ENCODE data around the genes MRPS23 and TRIM37.

GRCh38 chr17:57849917-57851013 lies at the start of gene MRPS23:
MRPS23 (minus strand) TSS chr17:57850044.
- PRO-cap = bidirectional peak, plus-strand start at chr17:57850274, minus-strand start at chr17:57850044; unidirectional peak, plus-strand start at chr17:57850494; unidirectional peak, minus-strand start at chr17:57850699

- PRO-cap = no peak
Measured at GRCh38 chr17:57855382-57855920, 5.6 kb upstream of the MRPS23 start.

DNA sequence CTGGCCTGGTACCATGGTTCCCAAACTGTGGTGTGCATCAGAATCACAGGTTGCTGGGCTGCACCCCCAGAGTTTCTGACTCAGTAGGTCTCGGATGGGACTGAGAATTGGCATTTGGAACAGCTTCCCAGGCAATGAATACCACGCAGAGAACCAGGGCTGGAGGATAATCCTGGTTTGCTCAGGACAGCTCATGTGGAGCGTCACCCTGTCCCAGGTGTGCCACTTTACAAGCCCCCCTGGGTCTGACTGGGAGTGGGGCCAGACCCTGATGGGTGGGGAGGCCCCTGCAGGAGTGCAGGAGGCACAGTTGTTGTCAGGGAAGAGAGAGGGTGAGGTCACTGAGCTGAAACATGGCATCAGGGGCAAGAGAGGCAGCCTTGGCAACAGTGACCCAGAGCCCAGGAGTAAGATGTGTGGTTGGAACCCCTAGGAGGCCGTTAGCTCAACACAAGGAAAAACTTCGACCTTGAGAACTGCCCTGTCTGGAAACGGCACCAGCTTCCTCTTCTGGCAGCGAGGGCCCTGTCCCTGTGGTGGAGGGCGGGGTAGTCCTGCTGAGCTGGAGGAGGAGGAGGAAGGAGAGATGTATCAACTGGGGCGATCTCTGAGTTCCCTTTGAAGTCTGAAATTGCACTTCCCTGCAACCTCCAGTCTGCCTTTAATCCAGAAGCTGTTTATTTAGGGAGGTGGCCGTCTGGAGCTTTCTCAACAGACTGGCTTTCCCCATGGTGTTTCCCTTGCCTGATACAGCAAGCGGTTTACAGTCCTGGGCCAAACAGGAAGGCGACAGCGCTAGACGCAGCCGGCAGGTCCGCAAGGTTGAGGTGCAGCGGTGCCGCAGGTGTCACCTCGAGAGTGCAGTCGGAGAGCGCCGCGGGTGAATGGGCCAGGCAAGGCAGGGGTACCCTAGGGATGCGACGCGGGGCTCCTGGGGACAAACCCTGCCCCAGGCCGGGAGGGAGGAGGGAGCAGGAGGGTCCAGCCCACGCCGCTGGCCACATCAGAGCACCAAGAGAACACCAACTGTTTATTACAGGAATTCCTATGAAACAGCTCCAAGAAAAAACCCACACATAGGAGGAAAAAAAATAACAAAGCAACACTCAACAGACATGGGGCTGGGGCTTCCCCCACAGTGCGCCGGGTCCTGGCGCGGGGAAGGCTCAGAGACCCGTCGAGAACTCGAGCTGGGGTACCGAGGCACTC lies 11.1 kb upstream of the MRPS23 start:
- PRO-cap = bidirectional peak, plus-strand start at position 855 of the sequence, minus-strand start at position 864 of the sequence

GRCh38 chr17:57878947-57879489 lies 29.2 kb upstream of the MRPS23 start:
- PRO-cap = no peak

DNA sequence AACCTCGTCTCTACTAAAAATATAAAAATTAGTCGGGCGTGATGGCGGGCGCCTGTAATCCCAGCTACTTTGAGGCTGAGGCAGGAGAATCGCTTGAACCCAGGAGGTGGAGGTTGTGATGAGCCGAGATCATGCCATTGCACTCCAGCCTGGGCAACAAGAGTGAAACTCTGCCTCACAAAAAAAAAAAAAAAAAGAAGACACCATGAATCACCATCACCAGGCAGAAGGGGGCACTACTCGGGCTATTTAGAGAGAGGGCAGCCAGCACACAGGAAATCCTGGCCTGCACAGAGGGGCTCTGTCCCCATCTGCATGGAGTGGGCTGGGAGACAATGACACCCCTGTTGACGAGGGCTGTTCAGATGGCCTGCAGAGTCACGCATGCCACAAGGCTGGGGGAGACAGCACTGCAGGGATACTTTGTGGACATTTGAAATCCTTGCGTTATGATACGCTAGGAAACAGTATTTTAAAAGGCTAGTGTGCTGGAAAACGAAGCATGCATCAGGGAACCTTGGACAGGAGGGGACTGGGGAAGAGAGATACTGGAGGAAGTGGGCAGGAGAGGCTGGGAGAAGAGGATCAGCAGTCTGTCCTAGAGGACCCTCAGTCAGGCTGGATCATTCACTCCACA lies 48.3 kb downstream of the CUEDC1 start:
- PRO-cap = no peak

GRCh38 chr17:57952481-57953104 lies 2.6 kb downstream of the CUEDC1 start:
- PRO-cap = no peak

- PRO-cap = bidirectional peak, plus-strand start at chr17:57954552, minus-strand start at chr17:57954517
Measured at GRCh38 chr17:57953836-57954942, 1.0 kb downstream of the CUEDC1 start.

- PRO-cap = no peak
Measured at GRCh38 chr17:57992375-57992966, 4.4 kb upstream of the VEZF1 start.

GRCh38 chr17:58006032-58006861 lies 799 bp downstream of the SRSF1 start:
- PRO-cap = bidirectional peak, plus-strand start at chr17:58006674, minus-strand start at chr17:58006612

DNA sequence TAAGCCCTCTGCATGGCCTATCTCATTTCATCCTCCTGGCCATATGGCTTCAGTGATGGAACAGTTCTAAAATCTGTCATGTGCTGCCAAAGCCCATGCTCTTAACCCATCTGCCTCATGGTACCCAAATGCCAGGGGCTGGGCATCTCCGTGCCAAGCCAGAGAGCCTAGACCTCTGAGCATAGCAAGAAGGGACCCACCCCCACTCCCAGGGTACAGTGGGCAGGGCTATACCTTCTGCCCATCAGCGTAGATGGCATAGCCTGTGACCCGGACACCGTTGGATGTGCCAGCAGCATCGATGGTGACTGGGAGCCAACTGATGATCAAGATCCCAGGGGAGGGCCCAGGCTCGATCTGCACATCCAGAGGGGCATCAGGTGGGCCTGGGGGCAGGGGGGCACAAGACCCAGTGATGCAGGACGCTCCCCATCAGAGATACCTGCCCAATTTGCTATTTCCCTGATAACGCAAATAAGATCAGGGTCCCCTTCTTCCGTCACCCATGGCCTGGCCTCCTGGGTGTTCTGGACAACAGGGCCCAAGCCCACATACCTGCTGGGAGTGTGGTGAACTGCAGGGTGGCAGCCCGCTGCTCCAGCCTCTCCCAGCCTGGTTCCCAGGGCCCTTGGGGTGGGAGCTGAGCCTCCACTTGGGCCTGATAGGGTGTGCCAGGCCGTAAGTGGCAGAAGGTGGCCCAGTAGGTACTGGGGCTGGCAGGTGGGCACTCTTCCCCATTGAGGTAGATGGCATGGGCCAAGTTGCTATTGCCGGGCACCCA lies 17.1 kb downstream of the TSPOAP1 start:
- PRO-cap = no peak

GRCh38 chr17:58330061-58330543 lies 1.5 kb upstream of the TSPOAP1 start:
- PRO-cap = no peak

DNA sequence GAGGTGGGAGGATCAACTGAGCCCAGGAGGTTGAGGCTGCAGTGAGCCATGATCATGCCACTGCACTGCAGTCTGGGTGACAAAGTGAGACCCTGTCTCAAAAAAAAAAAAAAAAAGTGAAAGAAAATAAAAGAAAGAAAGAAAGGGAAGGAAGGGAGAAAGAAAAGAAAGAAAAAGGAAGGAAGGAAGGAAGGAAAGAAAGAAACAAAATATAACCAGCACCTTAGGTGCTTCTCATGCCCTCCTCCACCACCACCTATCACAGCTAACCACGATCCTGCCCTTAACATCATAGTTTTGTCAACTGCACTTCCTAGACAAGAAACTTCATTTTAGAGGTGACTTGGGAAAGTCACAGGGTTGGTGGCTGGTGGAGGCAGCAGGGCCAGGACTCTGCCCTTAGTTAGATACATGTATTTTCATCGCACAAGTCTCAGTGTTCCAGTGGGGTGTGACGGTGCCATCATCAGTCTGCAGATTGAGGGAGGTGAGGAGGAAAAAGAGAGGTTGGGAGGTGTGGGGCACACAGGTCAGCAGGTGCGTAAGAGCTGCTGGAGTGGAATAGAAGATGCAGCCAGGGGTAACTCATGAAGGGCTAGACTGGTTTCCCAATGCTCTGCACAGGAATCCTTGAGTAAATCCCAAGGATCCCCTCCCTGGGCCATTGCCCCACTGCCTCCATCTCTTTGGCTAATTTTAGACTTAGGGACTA lies 10.0 kb downstream of the SUPT4H1 start:
- PRO-cap = no peak

- PRO-cap = no peak
Measured at GRCh38 chr17:58351032-58352051, 659 bp downstream of the SUPT4H1 start.

- PRO-cap = no peak
Measured at GRCh38 chr17:58494673-58495402, 6.6 kb upstream of the HSF5 start.

DNA sequence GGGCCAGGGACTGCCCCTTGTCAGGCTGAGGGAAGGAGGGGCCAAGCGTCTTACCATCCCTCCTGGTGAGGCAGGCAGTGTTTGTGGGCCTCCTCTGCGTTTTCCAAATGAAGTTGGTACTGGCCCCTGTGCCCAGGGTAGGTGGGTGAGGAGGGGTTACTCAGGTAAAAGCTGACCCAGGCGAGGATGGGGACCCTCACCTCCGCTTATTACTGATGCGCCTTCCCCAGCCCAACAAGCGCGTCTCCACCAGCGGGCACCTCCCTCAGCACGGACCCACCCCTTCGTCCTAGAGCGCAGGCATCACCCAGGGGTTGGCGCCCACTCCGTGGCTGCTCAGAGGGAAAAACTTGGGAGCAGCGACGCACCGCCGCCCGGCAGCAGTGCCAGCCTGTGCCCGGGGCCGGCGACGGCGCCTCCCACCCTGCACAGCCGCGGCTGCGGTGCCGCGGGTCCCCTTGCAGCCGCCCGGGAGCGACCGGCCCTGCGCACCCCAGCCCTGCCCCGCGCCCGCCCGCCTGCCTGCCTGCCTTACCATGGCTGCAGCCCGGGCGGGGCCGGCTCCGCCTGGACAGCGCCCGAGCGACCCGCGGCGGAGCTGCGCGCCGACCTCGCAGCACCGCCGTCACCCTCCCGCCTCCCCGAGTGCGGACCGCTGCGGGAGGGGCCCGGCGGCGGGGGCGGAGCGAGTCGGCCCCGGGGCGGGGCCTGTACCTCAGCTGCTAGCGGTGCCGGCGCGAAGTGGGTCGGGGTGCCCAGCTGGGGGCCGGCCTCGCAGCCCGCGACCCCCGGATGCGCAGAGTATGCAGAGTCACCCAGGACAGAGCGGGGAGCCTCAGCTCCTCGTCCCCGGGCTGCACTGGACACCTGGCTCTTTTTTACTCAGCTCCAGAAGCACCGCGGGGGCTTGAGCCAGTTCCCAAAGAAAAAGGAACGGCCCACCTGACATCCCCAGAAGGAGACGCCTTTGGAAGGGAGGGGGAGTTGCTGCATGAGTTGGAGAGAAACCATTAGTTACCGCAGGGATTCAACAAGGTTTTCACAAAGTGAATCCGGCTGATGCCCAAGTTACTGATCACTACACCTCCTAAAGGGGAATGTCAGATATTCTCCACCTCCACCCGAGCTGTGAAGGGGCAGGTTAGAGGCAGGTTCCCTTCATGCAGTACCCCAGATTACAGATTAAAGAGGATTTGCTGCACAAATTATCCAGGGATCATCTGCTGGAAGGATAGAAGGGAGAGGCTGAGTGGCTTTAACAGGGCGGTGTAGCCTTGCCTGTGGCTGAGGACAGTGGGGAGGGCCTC lies 12.2 kb downstream of the SEPTIN4 start:
- PRO-cap = bidirectional peak, plus-strand start at position 725 of the sequence, minus-strand start at position 647 of the sequence

DNA sequence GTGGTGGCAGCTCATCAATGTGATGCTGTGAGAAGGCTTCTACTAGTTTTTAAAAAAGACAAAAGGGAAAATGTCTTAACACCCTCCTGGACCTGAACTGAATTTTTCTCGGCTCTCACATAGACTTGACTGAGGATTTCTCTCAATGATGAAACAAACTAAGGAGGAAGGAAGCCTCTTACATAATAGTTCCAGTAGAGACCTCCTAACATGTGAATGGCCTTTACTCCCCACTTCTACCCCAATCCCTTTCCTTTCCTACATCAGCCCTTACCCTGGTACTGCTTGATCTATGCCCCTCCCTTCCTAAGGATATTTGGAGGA lies 25.1 kb upstream of the SEPTIN4 start:
- PRO-cap = no peak

- PRO-cap = unidirectional peak, minus-strand start at chr17:58679690
Measured at GRCh38 chr17:58679397-58679853, 12.4 kb downstream of the IGBP1C start.

GRCh38 chr17:59106570-59107735 lies at the start of gene TRIM37:
TRIM37 (minus strand) TSS chr17:59106880.
- PRO-cap = bidirectional peak, plus-strand start at chr17:59106970, minus-strand start at chr17:59106753

DNA sequence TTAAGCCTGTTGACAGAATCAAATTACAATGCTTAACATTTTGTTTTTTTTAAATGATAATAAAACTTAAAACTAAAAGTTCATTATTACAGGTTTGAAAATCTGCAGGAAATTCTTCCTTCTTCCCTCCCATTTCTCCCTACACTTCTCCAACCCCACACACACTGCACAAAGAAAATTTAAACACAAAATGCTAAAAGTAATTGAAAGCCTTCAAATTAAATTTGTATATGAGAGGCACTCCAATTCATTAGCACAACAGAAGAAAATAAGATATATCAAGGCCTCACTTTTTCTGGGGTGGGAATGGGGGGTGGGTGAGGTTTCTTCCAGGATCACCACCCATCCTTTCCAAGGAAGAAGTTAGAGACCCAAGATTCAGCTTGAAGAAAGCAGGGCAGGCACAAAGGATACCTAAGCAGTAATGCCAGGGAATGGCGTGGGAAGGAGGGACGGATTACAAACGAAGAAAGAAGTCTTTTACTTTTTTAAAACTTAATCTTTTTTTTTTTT lies 1.6 kb downstream of the SKA2 start:
- PRO-cap = no peak

GRCh38 chr17:59276867-59277560 lies 54.4 kb upstream of the YPEL2 start:
- PRO-cap = unidirectional peak, plus-strand start at chr17:59277334

All from bile duct (tissue), 1 donor.